Skin of body (tissue), 2 donors: ENCODE data around the gene MAPRE2.

- RAMPAGE, long total RNA = no peak
These were observed 226.0 kb upstream of the KLHL14 start for GRCh38 chr18:32998814-32999213.

DNA sequence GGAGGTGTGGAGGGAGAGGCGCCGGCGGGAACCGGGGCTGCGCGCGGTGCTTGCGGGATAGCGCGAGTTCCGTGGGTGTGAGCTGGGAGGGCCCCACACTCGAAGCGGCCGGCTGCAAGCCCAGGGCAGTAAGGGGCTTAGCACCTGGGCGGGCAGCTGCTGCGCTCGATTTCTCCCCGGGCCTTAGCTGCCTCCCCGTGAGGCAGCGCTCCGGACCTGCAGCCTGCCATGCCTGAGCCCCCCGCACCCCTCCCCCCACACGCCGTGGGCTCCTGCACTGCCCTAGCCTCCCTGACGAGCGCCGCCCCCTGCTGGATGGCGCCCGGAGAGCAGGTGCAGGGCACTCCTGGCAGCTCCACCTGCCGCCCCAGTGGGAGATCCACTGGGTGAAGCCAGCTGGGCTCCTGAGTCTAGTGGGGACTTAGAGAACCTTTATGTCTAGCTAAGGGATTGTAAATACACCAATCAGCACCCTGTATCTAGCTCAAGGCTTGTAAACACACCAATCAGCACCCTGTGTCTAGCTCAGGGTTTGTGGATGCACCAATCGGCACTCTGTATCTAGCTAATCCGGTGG is 124.2 kb downstream of the CCDC178 start:
- RAMPAGE, long total RNA = no peak

DNA sequence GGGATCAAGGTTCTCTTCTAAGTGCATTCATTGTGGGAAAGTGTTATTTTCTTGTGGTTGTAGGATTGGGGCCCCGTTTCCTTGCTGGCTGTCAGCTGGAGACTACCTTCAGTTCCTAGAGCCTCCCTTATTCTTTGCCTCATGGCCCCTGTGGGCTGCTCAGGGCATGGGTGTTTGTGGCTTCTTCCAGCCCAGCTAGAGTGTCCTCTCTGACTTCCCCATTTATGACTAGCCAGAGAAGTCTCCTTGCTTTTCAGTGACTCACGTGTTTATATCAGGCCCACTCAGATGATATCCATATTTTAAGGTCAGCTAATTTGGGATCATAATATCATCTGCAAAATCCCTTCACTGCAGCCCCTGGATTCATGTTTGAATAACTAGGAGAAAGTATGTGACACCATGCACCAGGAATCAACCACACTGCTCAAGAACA is 62.8 kb downstream of the DTNA start:
- RAMPAGE, long total RNA = no peak

DNA sequence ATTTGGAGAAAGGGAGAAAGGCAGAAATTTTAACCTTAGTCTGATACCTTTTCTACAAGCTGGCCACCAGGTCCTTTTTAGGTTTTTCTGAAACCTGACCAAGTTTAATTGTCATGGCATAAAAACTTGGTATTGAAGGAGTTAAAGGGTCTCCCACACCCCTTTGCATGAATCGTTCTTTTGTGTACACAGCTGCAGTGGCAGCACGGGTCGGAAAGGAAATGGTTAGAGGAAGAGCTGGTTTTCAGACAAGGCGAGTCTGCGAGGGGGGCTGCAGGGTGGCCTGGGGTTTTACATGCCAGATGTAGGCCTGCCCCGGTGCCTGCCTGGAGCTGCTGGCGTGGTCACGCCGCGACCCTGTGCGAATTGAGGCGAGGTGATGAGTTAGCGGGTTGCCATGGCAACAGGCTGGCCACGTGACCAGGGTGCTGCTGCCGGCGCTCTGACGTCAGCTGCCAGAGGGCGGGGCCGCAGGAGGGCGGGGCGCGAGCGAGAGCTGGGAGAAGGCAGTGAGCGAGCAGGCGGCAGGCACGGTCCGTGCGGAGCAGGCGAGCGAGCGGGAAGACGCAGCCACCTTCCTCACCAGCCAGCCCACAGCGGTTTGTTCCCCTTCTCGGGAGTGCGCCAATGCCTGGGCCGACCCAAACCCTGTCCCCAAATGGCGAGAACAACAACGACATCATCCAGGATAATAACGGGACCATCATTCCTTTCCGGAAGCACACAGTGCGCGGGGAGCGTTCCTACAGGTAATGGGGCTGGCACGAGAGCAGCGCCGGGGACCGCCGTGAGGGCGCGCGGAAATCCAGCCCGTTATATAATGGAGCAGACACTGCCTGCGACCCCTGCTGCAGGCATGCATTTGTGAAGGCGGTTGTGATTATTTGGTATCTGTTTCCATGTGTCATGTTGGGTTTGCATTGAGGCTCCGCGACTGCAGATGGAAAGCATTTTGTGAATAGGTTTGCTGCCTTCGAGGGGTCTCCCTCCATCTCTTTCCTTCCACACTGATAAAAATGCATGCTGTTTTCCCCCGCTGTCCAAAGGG is at the start of gene MAPRE2:
TSS of gene MAPRE2 (plus strand) at position 501 of the 1,048 bp plus-strand sequence.
- RAMPAGE, long total RNA = no peak

- RAMPAGE, long total RNA = no peak
These were observed 35.1 kb upstream of the ZNF397 start for GRCh38 chr18:35205677-35206099.

- RAMPAGE, long total RNA = no peak
These were observed 17.4 kb downstream of the INO80C start for GRCh38 chr18:35480034-35481020.

DNA sequence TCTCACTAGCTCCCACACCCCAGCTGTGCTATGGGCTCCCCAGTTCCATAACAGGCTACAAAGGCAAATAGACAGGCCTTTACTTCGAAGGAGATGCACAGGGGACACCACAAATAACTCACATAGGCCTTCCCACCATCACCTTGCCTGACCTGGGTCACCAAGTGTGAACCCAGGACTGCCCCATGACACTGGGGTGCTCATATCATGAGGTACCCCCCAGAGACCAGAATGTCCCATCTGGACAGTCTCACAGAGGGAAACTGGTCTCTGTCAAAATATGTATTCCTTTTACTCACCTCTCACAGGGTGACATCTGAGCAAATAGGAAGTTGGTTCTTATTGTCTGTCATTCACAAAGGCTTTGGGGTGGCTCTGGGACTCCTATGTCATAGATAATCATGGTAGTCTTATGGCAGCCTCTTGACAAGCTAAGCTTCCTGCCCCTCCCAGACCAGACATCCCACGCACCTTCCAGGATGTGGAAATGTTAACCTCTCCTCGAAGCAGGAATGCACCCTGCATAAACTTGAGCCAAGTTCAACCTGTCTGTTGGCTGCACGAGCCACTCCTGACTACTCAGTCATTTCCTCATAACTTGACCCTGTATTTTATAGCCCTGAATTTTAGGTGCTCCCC is 15.2 kb upstream of the INO80C start:
- RAMPAGE, long total RNA = no peak

GRCh38 chr18:35616709-35617418 is 35.3 kb downstream of the GALNT1 start:
- RAMPAGE, long total RNA = no peak

- RAMPAGE, long total RNA = no peak
These were observed 141.9 kb upstream of the C18orf21 start for GRCh38 chr18:35830666-35830948.

DNA sequence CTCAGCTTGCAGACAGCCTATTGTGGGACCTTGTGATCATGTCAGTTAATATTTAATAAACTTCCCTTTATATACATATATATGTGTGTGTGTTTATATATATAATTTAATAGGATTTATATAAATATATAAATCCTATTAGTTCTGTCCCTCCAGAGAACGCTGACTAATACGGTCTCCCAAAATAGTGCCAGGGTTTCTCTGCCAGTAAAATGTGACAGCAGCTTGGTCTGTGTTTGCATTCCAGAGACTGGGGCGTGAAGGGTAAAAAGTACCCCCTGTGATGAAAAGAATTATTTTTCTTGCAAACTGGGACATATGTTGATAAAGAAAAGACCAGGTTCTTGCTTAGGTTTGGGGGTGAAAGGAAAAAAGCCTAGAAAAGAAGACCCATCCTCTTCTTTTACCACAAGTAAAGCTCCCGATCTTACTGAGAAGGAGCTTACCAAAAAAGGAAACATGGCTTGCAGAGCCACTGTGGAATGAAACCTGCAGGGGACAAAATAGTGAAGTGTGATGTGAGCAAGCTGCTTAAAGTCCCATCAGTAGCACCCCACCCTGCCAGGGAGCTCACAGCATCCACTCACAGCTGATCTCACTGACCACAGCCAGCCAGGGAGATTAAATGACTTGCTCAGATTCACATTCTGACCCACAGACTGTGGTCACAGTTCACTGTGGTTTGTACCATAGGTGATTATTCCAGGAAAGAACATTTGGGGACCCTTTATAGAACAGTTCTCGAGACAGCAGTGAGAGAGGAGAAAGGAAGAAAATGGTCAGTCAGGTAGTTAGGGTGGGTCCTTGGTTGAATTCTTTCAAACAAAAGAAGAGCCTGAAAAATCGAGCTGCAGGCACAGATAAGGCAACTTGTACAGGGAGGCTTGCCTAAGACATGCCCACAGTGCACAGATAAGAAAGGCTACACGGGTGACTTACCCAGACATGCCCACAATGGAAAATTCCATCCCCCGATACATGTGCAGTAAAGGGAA is 110.8 kb upstream of the C18orf21 start:
- RAMPAGE, long total RNA = no peak

DNA sequence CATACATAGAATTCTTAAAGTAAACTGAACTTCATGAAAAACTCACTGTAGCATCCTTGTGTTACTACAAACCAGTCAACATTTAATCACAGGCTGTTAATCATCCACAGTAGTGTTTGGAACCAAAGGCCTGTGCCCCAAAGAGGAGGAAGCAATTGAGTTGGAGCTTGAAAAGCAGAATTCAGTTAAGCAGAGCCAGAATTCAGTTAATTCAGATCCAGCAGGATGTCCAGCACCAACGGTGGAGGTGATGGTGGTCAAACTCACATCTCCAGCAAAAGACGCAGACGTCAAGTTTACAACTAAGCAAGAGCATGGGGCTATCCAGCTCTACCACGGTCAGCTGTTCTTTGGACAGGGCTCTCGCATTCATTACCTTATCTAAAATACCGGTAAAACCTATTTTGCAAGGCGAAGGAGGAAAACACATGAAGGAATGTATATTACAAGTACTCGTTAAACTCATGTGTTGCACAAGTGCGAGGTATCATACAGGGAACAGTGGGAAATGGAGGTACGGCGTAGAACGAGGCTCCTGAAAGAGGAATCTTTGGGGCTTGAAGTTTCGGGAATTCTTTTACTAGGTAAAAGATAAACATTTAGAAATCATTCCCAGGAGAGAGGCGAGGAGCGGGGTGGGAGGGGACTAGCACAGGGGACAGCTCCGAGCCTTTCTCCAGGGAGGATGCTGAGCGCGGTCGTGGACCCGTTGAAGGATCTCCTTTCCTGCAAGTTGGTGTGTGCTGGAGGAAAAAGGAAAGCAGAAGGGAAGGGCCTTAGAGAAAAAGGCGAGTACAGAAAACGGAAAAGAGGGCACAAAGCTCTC is 942 bp downstream of the SLC39A6 start:
- RAMPAGE, long total RNA = no peak

- RAMPAGE, long total RNA = no peak
These were observed 681 bp upstream of the MOCOS start for GRCh38 chr18:36186390-36187241.

- RAMPAGE, long total RNA = no peak
These were observed 70.4 kb downstream of the FHOD3 start for GRCh38 chr18:36367937-36368334.

DNA sequence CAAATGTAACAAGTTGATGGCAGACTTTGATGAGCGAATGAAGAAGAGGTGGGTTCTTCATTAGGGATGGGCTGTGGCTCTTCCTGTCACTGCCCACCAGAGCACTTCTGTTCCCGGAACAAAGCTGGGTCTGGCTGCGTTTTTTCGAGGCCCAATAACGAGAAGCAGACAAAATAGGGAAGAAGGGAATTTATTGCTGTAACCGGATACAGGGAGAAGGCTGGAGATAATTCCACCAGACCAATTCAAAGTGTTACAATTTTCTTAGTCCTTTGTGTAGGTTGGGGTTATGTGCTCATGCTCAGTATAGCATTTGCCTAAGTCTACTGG is 84.7 kb downstream of the FHOD3 start:
- RAMPAGE, long total RNA = no peak

DNA sequence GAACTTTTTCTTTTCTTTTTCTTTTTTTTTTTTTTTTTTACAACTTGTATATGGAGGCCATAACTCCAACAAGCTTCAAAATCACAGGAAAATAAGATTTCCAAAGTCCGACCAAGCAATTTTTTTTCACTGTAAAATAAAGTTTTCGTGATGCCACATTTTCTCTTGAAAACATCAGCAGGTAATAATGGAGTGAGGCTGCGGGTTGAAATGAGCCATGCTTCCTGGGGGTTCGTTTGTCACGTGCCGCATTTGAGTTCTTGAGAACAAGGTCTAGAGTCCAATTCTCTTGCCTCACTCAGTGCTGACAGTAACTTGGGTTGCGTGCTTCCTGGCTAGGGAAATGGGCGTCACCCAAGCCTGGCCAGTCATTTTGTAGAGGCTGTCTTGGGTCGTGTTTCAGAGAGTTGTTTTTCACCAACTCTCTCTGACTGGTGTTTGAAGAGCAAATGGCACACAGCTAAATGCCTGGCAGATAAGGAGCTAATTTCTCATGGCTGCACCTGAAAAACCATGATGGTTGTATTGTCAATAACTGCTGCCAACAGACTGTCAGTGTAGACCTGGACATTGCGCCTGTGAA is 195.8 kb downstream of the FHOD3 start:
- RAMPAGE, long total RNA = no peak

DNA sequence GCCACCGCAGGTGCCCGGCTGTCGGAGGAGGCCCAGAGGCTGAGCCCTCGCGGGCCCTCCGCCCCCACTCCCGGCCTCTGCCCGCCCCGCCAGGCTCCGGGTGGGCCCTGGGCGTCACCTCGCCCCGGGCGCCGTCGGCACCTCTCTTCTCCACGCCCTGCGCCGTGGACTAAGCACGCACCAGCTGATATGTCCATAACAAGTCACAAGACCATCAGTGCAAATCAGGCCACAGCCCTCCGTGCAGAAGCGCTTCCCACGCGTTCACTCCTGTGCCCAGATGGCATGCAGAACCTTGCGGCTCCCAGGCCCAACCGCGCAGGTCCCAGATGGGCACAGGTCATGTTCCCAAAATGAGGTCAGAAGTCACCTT is 311.1 kb downstream of the CELF4 start:
- RAMPAGE, long total RNA = no peak

- RAMPAGE, long total RNA = no peak
These were observed 1769.9 kb upstream of the CELF4 start for GRCh38 chr18:39335477-39335825.

GRCh38 chr18:42162694-42162968 is 207.6 kb downstream of the PIK3C3 start:
- RAMPAGE, long total RNA = no peak

DNA sequence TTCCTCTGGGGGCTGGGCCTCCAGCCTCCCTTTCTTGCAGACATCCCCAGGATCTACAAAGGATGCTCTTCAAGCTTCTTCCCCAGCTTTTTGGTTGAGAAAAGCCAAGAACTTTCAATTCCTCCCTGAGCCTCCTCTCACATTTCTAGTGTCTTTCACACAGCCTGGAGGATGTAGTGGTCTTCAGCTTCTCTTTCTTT is 210.2 kb downstream of the PIK3C3 start:
- RAMPAGE, long total RNA = no peak

DNA sequence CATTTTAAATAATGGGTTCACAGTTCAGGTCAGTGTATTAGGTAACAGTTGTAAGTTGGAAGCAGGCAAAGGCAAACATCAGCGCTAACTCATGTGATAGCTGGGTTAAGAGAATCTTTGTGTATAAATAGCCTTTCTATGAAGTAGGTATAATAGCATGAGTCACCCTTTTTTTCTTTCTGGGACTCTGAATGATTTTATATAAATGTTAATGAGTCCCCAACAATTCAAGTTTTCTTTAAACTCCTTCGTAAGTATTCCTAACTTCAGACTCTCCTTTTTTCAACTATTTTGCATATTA is 384.3 kb downstream of the PIK3C3 start:
- RAMPAGE, long total RNA = no peak